ENCODE measurements around the gene TTC38.

DNA sequence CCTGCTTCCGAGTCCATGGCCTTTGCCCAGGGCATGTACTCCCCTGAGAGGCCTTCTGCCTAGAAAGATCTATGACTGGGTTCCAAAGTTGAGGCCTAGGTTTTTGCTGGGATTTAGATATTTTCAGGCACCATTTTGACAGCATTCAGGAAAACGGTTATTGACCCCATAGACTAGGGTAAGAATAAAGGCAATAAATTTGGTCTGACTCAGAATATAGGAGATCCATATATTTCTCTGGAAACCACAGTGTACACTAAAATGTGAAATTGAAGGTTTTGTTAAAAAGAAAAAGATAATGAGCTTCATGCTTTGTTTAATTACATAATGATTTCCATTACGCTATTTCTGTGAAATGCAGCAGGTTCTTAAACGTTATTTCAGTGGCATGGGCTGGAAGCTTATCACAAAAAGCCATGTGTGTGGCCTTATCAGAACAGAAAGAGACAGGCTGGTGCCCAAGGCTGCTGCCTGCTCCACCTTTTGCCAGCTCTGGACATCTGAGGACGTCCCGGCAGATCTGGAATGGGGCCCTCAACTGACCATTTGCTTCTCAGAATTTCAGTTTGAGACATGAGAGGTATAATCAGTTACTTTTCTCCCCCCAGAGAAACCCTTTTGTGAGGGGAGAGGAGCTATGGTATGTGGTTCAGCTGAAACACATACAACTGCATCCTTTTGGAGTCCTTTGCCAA lies 8.8 kb downstream of the CDPF1 start:
- RRBS: no CpG with 5 or more reads among the region's 6 CpGs

GRCh38 chr22:46267325-46268176 lies at the start of gene TTC38:
TTC38 (plus strand) TSS chr22:46268008.
- RRBS: 2% methylated on average over 26 of the region's 64 CpGs

- RRBS: no CpG with 5 or more reads among the region's 15 CpGs
Measured at GRCh38 chr22:46293404-46294236, 3.0 kb upstream of the GTSE1 start.

GRCh38 chr22:46457644-46458236 lies 79.7 kb downstream of the CELSR1 start:
- RRBS: no CpG with 5 or more reads among the region's 19 CpGs

DNA sequence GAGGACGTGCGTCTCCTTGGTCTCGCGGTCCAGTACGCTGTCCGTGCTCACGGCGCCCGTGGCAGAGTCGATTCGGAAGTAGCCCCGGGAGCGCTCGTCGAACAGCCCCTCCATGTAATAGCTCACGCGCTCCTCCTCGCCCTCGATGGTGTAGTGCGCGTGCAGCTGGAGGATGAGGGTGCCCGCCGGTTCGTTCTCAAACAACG lies 1.3 kb downstream of the CELSR1 start:
- RRBS: 59% methylated on average over 10 of the region's 25 CpGs

DNA sequence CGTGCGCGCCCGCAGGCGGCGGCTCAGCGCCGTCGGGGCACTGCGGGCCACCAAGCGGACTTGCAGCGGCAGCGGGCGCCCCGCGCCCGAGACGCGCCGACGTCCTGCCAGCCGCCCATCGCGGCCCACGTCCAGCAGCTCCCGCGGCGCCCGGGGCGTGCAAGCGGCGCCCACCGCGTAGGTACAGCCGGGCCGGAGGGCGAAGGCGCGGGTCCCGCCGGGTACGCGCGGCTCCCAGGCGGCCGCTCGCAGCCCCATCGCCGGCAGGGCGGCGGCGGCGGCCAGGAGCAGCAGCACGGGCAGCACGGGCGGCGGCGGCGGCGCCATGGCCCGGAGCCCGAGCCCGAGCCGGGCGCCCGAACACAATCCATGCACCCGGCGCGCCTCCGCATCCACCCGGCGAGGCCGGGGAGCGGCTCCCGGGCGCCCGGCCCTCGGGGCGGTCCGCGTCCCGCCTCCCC lies 546 bp downstream of the CELSR1 start:
- RRBS: 9% methylated on average over 27 of the region's 82 CpGs

GRCh38 chr22:46548793-46549171 lies 11.4 kb upstream of the CELSR1 start:
- RRBS: no CpG with 5 or more reads among the region's 9 CpGs

GRCh38 chr22:46573000-46573592 lies 35.7 kb upstream of the CELSR1 start:
- RRBS: 73% methylated on average over 4 of the region's 15 CpGs

DNA sequence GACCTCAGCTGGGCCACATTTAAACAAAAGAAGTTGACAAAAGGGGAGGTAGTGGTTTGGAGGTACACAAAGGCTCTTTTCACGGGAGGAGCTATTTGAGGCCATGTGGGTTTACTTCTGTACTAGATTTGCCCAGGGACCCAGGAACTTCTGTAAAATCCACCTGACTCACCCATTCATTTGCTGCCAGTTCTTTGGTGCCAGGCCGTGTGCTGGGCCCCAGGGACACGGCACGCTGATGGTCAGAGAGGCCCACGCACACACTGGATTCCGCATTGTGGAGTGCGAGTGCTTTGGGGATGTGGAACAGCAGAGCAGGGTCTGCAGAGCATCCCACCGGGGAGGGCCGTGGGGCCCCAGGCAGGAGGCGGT lies 10.8 kb upstream of the GRAMD4 start:
- RRBS: no CpG with 5 or more reads among the region's 10 CpGs

DNA sequence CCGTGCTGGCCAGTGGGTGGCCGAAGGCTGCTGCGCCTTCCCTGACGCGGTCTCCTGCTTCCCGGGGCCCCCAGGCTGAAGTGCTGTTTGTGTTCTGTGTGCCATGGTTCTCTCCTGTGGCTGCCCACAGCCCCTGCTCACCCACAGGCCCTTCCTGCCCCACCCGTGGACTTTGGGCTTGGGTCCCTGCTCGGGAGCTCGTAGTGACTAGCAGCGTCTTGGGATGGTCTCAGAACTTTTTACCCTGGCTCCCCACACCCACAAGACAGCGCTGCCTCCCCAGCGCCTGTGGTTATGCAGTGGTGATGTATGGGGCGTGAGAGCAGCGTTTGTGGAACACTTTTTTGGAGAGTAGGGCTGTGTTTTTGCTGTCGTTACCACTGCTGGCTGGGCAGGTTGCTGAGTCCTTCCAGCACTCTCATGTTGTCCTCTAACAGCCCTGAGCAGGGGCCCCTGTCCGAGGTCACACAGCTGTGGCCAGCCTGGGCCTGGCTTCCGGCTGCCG lies 7.3 kb upstream of the GRAMD4 start:
- RRBS: 35% methylated on average over 2 of the region's 18 CpGs

- RRBS: 72% methylated on average over 3 of the region's 26 CpGs
Measured at GRCh38 chr22:46677992-46678526, 57.9 kb downstream of the GRAMD4 start.

DNA sequence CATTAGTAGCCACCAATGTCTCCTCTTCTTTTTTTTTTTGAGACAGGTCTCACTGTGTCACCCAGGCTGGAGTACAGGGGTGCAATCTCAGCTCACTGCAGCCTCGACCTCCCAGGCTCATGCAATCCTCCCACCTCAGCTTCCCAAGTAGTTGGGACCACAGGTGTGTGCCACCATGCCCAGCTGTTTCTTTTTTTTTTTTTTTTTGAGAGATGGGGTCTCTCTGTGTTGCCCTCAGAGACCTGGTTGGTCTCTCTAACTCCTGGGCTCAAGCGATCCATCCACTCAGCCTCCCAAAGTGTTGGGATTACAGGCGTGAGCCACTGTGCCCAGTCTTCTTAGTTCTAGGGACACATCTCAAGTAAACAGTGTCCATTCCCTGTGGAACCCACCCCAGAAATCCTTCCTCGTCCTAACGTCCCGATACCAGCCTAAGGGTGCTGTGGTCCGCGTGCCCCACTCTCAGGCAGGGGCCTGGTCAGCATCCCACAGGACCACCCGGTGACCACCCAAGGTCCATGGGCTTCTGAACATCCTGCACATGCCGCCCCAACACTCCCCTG lies 10.7 kb downstream of the CERK start:
- RRBS: 100% methylated on average over 1 of the region's 10 CpGs

- RRBS: no CpG with 5 or more reads among the region's 5 CpGs
Measured at GRCh38 chr22:46730498-46731030, 7.5 kb downstream of the CERK start.

- RRBS: no CpG with 5 or more reads among the region's 2 CpGs
Measured at GRCh38 chr22:46734139-46734338, 4.0 kb downstream of the CERK start.

GRCh38 chr22:46734837-46735796 lies 2.9 kb downstream of the CERK start:
- RRBS: no CpG with 5 or more reads among the region's 14 CpGs

GRCh38 chr22:46758759-46759368 lies 3.6 kb upstream of the TBC1D22A start:
- RRBS: no CpG with 5 or more reads among the region's 11 CpGs

DNA sequence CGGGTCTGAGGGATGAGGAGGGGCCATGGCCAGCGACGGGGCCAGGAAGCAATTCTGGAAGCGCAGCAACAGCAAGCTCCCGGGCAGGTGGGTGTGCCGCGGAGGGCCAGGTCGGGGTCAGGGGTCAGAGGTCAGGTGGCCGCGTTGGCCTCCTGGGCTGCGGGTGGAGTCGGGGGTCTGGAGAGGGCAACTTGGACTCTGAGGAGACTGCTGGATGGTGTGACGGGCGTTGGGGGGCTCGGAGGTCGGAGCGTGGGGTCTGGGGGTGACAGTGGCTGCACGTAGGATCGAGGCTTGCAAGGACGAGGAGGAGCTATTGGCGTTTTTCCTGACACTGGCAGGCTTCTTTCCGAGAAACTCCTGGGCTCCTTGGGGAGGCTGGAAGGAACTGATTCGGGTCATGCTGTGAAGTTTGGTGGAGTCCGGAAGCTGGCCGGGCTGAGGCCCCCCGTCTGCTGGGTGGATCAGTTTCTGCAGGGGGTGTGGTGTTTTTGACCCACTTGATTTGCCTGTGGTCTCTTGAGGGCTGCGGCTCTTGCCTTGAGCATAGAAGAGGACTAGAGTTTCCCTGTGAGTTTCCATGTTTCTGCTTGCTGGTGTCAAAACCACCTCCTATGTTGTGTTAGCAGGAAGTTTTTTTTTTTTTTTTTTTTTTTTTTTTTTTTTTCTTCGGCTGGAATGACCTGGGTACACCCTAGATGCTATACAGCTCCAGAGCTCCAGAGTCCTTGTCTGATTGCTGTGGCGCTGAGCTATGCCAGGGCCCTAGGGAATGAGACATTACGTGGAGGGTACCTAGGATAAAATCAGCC lies 518 bp downstream of the TBC1D22A start:
- RRBS: 0% methylated on average over 1 of the region's 30 CpGs

DNA sequence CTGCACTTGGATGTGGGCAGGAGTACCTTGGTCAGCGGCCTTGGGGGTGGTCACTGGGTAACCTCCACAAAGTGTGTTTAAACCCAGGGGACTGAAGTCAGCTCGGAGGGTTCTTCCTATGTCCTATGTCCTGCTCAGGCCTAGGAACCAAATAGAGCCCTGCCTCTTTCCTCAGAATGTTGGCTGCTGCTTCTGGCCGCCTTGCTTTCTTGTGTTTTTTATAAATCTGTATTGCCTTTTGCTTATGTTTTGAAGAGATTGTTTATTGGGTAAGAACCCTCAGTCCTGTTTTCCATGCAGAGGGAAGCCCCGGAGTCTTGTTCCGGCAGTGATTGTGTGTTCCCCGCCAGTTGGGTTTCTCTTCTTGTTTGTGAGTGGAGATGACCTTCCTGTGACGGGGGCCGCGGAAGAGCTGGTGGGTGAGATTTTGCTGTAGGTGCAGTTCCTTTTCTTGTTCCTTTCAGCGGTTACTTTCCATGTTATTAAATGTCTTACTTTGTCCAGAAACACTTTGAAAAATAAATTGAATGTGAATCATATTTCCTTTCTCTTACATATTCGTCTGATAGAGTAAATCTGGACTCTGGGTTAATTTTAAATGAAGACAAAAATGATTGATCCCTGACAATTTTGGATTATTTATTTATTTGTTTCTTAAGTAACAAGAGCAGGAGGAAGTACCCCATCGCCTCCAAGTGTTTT lies 8.3 kb downstream of the TBC1D22A start:
- RRBS: no CpG with 5 or more reads among the region's 12 CpGs

DNA sequence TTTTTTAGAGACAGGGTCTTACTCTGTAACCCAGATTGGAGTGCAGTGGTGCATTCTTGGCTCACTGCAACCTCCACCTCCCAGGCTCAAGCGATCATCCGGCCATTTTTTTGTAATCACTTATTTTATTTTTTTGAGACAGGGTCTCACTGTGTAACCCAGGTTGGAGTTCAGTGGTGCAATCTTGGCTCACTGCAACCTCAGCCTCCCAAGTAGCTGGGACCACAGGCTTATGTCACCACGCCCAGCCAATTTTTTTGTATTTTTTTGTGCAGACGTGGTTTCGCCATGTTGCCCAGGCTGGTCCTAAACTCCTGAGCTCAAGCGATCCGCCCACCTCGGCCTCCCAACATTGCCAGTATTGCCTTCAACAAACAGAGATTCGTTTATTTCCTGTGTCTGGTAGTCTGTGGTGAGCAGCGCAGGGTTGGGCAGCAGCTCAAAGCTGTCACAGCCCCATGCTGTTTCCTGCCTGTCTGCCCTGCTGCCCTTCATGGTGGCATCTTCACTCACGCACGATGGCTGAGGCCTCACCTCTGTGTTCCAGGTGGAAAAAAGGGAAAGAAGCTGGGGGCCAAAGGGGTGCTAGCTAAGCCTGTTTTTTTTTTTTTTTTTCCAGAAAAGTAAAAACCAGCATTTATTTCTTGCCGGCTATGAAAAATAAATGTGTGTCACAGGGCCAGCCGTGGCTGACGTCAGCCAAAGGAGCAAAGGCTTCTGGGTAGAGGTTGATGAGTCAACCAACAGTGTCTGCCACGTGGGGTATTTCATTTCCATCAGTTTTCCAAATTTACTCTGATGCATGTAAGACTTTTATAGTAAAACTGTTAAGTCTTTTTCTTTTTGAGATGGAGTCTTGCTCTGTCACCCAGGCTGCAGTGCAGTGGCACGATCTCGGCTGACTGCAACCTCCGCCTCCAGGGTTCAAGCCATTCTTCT lies 28.8 kb downstream of the TBC1D22A start:
- RRBS: no CpG with 5 or more reads among the region's 19 CpGs

GRCh38 chr22:46793421-46793864 lies 31.0 kb downstream of the TBC1D22A start:
- RRBS: no CpG with 5 or more reads among the region's 25 CpGs